Cardiac septum (tissue), 1 donor: ENCODE measurements around the gene TIMM22.

GRCh38 chr17:144706-145528 is 7.5 kb downstream of the SCGB1C2 start:
- PRO-cap: no peak

GRCh38 chr17:145544-146363 is 8.4 kb downstream of the SCGB1C2 start:
- PRO-cap: no peak

DNA sequence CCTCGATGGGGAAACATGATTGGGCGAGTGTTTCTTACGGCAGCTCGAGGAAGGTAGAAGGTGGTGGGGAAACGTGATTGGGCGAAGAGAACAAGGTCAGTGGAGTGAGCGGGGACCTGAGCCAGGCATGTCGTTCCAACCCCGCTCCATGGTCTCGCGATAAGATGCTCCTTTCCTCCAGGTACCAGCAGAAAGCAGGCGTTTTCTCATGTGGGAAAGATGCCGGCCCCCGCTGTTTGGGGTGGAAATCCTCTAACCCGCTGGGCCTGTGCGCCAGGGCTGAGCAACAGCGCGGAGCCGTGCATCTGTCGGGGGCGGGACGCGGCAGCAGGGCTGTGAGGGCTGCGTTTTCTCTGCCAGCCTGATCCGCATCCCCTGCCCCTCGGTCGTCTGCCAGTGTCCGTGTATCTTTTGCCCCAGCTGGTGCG is 25.6 kb upstream of the DOC2B start:
- PRO-cap: no peak

DNA sequence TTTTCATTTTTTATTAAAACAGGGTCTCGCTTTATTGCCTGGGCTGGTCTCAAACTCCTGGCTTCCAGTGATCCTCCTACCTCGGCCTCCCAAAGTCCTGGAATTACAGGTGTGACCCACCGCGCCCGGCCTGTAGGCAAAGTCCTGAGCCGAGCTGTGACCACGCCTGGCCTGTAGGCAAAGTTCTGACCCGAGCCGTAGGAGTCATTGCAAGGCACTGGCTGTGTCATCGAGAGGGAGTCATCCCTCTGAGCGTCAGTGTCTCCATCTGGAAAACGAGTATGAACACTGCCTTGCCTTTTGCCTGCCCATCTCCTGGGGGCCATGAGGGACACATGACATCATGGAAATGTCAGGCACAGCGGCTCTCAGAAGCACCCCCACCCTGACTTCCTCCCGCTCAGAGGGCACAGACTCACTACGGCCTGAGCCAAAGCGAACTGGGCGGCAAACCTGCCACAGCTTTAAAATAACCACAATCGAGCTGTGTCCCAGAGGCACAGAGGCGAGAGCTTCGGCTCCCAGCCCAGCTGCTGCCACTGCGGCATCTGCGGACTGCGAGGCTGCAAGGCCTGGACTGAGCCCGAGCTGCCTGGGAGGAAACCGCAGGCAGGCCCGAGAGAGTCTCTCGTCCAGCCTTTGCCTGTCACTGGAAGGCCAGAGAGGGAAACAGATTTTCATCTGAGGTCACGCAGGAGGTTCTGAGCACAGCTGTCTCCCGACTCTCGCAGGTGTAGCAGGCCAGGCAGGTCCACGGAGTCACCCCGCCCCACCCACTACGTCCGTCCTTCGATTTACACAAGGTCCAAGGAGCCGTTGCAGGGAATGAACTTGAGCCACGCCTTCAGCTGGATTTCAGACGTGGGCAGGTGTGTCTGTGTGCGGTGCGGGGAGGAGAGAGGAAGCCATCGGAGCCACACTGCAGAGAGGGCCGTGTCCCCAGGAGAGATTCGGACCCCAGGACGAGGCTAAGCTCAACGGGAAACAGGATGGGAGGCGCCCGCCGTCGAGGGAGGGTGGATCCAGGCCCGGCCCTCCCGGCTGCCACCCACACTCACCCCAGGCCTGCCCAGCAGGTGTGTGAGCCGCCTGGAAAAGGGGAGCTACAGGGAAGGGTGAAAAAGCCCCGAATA is 50.6 kb downstream of the RPH3AL start:
- PRO-cap: bidirectional peak, plus-strand start at position 433 of the sequence, minus-strand start at position 257 of the sequence; unidirectional peak, minus-strand start at position 952 of the sequence

GRCh38 chr17:320910-321704 is 31.5 kb downstream of the RPH3AL start:
- PRO-cap: no peak

- PRO-cap: no peak
These were observed 19.7 kb downstream of the RPH3AL start for GRCh38 chr17:332950-333213.

- PRO-cap: no peak
These were observed 8.4 kb downstream of the RPH3AL start for GRCh38 chr17:344010-344876.

DNA sequence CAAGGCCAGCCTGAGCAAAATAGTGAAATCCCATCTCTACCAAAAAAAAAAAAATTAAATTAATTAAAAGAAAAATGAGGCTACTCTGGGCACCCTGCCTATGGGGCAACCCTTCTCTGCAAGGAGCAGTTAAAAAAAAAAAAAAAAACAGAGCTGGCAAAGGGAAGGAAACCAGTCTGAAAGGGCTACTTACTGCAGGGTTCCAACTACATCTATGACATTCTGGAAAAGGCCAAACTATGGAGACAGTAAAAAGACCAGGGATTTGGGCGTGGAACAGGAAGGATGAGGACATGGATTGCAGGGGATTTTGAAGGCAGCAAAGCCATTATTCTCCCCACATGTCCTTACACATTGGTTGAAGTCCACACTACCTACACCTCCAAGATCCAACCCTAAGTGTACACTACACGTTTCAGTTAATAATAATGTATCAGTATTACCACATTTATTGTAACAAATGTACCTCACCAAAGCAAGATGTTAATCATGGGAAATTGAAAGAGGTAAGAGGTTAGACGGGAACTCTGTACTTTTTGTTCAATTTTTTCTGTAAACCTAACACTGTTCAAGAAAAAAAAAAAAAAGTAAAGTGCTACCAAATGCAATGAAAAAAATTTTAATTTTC is 4.5 kb downstream of the RPH3AL start:
- PRO-cap: bidirectional peak, plus-strand start at position 263 of the sequence, minus-strand start at position 210 of the sequence

DNA sequence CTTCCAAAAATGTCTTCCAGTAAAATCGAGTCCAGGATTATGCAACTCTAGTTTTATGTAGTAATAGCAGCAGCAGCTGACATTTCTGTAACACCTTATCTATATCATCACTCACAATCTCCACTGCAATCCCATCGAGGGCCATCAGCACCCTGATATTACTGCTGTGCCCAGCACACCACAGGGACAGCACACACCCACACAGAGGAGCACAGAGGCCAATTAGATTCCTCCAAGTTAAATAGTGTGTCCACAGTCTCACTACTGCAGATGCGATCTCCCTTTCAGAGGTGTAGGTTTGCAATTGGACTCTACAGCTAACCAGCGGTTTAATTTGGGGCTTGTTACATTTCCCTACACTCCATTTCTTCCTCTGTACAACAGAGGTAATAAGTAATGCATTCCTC is 2.9 kb downstream of the RPH3AL start:
- PRO-cap: no peak

GRCh38 chr17:423219-423477 is 13.0 kb downstream of the C17orf97 start:
- PRO-cap: no peak

DNA sequence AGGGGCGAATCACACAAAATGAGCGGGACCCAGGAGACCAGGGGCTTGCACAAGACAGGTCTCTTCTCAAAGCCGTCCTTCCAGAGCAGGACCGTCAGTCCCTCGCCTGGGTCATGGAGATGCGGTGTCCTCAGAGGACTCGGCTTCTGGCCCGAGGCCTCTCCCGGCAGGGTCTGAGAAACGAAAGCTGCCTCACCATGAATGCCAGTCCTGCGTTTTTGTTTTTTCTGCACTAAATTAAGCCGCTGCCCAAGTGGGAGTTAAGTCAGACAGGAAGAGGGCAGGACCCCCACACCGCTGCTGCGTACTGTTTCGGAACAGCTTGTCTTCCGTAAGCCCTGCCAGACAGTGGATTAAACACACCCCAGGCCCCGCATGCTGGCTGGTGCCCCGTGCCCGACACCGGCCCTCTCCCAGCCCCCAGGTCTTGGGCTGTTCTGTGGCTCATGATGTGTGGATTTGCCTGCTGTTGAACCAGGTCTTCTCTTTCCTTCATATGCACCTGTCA is 84.6 kb downstream of the C17orf97 start:
- PRO-cap: no peak

- PRO-cap: bidirectional peak, plus-strand start at chr17:560803, minus-strand start at chr17:560575
These were observed 150.5 kb downstream of the C17orf97 start for GRCh38 chr17:560654-560947.

- PRO-cap: no peak
These were observed 6.9 kb upstream of the VPS53 start for GRCh38 chr17:721504-722048.

DNA sequence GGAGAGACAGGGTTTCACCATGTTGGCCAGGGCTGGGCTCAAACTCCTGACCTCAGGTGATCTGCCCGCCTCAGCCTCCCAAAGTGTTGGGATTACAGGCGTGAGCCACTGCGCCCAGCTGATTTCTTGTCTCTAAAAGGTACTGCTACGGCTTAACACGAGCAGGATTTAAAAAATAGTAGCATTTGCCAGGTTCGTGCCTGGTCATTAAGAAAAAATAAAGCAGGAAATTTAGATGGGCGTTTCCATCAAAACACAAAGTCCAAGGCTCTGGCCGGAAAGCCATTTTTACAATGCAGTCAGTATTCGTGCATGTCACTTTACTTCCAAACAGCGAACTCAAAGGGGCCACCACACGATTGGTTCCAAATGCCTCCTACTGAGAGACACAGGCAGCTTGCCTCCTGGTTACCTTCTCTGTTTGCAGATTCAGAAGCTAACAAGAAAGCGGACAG is 66.2 kb downstream of the MRM3 start:
- PRO-cap: bidirectional peak, plus-strand start at position 318 of the sequence, minus-strand start at position 131 of the sequence

GRCh38 chr17:901278-901866 is 78.2 kb downstream of the NXN start:
- PRO-cap: bidirectional peak, plus-strand start at chr17:901534, minus-strand start at chr17:901462

GRCh38 chr17:996412-997287 is at the start of gene TIMM22:
TIMM22 (plus strand) TSS chr17:997129.
- PRO-cap: bidirectional peak, plus-strand start at chr17:997119, minus-strand start at chr17:996755

DNA sequence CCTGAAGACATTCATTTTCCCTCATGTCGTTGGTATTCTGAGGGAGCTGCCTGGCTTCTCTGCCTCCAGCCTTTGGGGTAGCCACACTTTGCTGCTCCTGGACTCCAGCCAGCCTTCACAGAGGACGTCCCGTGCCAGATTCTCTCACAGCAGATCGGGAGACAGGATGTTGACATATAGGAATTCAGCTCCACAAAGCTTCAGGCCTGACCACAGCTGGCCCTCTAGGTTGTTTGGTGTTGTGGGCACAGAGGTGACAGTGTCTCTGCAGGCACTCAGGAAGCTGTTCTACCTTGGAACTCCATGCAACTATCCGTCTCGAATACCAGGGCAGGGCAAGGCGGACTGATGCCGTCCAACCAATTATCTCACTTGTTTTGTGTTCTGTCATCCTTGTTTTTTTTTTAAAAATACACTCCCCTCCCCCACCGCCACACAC is 4.3 kb downstream of the TIMM22 start:
- PRO-cap: no peak

GRCh38 chr17:1029302-1029745 is 32.4 kb downstream of the TIMM22 start:
- PRO-cap: bidirectional peak, plus-strand start at chr17:1029494, minus-strand start at chr17:1029360

DNA sequence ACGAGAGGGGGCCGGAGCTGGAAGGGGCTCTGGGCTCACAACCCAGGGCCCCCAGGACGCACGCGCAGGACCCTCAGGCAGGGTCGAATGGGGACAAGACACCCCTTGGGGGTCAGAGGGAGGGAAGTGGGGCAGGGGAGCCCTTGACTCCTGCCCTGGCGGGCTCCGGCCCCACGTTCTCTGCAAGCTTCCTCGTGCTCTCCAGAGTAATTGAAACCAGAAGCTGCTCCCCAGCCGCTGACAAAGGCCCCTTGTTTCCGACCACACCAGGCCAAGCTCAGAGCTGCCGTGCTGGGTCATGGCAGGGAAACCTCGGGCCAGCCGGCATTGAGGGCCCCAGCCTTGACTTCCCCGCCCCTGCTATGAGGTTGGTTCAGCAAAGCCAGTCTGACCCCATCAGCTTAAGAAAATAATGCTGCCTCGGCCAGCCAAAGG is 43.2 kb downstream of the TIMM22 start:
- PRO-cap: unidirectional peak, minus-strand start at position 182 of the sequence

GRCh38 chr17:1055547-1056247 is 58.8 kb downstream of the TIMM22 start:
- PRO-cap: no peak